Fibroblast of the aortic adventitia (primary cell): ENCODE measurements around the gene PPP3R1.

DNA sequence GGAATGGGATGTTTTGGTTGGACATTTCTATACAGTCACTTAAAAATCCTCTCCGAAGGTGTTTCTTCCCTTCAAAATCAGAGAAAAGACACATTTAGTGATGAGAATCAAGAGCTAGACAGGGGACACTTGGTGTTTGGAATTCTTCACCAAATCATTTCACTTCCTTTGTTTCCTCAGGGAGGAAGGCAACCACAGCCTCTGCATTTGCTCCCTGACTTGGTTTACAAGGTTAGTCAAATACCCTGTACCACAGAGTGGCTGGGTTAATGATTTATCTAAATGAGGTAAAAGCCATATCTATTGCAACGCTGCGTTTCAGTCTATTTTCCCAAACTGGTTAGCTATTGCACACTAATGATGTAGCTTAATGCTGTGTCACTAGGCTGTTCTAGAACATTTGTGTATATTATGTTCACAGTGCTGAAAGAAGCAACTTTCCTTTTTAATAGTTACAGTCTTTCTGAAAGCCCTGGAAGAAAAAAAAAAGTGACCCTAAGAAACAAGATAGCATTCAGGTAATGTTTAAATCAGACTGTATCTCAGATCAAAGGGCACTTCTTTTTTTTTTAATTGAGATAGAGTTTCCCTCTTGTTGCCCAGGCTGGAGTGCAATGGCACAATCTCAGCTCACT lies 40.7 kb upstream of the RAB1A start:
- CAGE, long polyA plus RNA, result no peak

- CAGE, long polyA plus RNA, result no peak
Observed at GRCh38 chr2:65227005-65227278, 689 bp upstream of the ACTR2 start.

DNA sequence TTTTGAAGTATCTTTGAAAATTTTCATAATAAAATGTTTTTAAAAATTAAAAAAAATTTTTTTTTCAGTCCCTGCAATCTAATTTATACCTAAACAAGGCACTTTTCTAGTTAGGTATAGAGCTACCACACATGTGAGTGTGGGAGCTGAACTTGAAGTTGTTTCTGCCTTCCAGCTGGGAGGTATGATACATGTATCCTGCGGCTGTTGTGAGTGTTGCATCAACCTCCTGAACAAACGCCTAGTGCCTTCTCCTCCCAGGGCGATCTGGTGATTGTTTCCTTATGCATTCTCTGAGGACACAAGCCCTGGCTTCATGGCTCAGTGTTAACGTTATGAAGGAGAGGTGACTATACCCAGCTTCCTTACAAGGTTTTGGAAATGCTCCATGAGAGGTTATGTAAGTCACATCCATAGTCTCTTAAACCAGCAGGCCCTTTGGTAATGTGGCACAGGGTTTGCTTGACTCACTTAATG lies 64.9 kb downstream of the SPRED2 start:
- CAGE, long polyA plus RNA, result no peak

DNA sequence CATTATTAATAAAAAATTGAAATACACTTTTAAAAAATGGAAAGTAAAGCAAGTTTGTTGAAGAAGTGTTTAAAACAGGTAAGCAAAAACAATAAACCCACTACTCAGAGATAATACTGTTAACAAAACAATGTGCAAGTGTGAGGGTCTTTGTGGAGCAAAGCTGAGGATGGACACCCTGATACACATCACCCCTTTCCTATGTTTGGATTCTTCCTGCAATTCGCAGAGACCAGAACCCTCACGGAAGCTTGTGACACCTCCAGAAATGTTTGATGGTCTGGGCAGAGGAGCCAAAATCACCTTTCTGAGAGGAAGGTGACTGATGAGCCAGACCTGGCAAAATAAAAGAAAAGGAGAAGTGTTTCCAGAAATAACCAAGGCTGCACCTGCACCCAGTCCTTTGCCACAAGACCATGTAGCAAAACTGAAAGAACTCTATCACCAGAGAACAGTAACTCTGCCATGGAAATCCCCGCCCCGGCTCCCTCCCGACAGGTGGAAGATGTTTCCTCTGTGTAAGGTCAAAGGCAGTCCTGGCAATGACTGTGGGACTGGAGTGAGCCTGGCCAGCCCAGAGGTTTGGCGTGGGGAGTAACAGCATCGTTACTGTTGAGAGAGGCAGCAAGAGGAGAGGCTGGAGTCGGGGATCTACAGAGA lies 42.4 kb downstream of the SPRED2 start:
- CAGE, long polyA plus RNA, result no peak

DNA sequence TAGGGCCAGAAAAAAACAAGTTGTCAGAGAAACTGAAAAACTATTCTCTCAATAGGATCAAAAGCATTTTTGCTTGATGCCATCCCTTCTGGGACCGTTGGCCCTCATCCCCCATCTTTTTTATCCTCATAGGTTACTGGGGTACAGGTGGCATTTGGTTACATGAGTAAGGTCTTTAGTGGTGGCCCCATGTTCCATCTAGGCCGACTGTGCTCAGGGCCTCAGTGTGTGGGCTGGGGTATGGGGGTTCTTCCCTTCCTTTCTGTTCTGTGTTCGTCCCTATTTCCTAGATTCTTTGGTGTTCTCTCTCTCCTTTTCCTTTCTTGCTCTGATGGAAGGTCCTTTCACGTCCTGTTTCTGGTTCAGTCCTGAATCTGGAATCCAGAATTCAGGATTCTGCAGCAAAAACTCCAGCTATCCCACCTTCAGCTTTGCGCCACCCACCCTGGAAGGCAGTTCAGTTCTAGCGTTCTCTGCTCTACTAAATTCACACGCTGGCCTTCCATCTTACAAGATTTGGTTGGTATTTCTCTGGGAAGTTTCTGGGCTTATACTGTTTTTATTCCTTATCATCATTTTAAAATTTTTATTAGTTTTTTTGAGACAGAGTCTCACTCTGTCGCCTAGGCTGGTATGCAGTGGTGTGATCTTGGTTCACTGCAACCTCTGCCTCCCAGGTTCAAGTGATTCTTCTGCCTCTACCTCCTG lies 31.9 kb downstream of the SPRED2 start:
- CAGE, long polyA plus RNA, result no peak

DNA sequence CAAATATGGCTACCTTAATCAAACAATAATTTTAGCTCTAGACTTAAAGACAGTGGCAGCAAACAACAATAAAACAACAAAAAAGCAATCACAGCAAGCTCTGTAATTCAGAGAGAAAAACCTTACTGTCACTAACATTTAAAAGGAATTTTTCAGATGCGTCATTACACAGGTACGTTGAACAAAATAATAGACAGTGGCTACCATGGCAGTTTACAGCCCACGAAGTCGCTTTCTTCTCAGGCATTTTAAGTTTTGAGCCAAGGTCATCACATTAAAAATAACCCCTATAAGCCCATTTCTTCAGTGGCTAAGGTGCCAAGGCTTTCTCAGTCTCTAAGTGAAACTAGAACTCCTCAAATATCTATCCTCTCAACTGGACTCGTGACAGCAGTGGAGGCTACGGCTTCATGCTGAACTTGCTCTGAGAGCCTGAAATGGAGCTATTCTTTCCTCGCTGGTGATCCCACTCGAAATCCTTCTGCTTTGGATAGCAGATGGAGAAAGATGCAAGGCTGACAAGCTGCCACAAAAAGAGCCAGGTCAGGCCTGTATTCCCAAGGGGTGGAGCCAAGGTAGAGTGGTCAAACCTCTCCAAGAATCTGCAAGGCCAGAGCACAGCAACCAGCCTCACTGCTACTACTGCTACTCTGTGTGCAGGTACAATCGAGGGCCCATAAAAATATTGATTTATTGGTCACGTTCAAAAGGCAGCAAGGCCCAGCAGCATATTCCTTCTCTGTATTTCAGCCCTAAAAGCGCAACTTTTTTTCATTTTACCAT lies 2.8 kb downstream of the SPRED2 start:
- CAGE, long polyA plus RNA, result no peak

DNA sequence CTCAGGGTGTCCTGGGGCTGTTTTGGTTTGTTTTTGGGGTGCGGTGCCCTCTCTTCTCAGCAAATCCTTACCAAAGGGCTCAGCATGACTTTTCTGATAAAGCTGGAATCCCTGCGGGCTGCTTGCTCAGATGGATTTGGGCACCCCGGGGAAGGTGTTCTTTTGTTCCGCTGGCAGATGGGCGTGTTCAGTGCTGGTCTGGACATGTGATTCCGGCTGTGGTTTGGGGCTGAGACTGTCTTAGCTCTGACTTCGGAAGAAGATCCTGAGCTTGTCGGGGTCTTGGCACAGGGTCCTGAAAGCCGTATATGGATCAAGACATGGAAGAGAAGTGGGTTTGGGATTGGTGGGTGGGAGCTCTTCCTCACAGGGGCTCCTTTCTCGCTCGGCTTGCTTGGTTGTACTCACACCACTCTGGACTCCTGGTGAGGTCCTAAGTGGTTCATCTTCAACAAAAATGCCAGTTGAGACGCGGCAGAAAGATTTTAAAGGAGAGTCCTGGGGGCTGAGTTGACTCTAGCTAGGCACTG lies 134.3 kb upstream of the SPRED2 start:
- CAGE, long polyA plus RNA, result no peak

GRCh38 chr2:66433297-66433781 lies 1.6 kb upstream of the MEIS1 start:
- CAGE, long polyA plus RNA, result no peak

GRCh38 chr2:66582113-66582604 lies 147.2 kb downstream of the MEIS1 start:
- CAGE, long polyA plus RNA, result no peak

DNA sequence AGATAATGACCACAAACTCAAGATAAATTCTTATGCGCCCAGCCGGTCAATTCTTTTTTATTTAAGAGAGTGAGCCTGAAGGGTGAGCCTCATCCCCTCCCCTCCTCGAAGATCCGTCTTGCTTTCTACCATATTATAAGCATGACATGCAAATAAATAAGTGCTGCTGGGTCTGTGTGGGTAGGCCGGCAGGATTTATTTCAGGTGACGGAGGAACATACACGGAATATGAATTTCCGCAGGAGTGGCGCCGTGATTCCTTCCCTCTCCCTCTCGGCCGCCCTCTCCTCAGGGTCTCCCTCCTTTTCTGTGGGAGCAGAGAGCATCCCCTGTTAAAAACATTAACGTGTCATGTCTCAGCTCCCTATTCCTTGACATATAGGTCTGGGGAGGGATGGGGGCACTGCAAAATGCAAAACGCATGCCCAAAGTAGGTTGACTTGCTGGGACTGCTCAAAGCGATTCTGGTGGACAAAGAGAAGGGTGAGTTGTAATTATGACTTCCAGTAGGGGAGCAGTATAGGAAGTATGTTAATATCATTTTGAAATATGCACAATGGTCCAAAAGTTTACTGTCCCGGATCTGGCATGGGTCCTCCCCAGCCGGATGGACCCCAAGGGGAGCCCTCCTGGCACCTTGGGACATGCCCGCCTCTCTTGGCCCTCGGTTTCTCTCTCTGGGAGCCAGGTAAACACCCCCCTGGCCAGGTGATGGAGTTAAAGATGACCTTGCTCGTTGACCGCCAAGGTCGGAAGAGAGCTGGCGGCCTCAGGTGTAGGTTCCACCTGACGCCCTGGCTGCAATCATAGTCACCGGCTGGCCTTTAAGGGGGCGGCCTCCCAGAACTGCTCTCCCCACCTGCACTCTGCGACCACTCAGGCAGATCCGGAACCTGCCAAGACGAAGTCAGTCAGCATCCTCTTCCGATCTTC lies 147.9 kb downstream of the MEIS1 start:
- CAGE, long polyA plus RNA, result no peak

- CAGE, long polyA plus RNA, result no peak
Observed at GRCh38 chr2:66583538-66584064, 148.7 kb downstream of the MEIS1 start.

- CAGE, long polyA plus RNA, result no peak
Observed at GRCh38 chr2:67260476-67261446, 136.4 kb upstream of the ETAA1 start.

DNA sequence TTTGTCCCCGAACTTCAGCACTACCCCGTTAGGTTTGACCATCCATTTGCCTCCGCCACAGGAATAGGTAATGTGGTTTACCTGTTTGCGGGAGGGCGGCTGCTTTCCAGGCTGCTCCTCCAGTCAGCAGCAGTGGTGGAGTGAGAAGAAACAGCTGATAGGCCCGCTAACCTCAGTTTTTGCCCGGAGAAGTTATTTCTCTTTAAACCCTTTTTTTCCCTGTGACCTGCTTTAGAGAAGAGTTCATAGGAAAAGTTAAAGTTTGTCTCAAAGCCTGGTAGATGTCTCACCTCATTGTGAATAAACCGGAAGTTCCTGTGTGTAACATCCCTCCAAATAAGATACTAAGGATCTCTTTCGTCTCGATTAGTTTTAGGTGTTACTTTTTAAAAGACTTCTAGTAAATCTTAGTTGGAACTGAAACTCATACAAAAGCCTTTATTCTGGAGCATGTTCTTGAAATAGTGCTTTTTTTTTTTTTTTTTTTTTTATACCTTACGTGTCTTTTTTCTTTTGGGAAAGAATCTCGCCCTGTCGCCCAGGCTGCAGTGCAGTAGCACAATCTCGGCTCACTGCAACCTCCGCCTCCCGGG lies 802 bp downstream of the ETAA1 start:
- CAGE, long polyA plus RNA, result no peak

- CAGE, long polyA plus RNA, result no peak
Observed at GRCh38 chr2:67561352-67562140, 164.4 kb downstream of the ETAA1 start.

DNA sequence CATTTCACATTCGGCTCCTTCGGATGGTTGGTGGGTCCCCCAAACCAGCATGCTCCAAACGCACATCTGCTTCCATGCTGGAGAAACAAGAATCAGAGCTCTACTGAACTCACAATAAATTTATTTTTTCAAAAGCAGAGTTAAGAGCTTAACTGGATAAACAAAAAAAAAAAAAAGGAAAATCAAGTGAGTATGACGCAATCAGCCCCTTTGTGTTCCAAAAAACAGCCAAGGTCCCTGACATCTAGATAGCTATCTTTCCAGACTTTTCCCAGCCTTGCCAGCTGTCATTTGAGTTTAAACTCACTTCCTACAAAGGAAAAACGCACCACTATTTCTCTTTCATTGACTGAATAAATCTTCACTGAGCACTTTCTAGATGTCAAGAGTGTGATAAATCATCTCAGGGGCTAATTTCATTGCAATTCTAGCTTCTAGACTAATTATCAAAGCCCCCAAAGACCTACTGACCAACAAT lies 290.0 kb downstream of the C1D start:
- CAGE, long polyA plus RNA, result no peak

GRCh38 chr2:68201523-68202097 lies 43.9 kb downstream of the PNO1 start:
- CAGE, long polyA plus RNA, result no peak

GRCh38 chr2:68230366-68231741 lies 21.5 kb downstream of the PPP3R1 start:
- CAGE, long polyA plus RNA, result no peak

DNA sequence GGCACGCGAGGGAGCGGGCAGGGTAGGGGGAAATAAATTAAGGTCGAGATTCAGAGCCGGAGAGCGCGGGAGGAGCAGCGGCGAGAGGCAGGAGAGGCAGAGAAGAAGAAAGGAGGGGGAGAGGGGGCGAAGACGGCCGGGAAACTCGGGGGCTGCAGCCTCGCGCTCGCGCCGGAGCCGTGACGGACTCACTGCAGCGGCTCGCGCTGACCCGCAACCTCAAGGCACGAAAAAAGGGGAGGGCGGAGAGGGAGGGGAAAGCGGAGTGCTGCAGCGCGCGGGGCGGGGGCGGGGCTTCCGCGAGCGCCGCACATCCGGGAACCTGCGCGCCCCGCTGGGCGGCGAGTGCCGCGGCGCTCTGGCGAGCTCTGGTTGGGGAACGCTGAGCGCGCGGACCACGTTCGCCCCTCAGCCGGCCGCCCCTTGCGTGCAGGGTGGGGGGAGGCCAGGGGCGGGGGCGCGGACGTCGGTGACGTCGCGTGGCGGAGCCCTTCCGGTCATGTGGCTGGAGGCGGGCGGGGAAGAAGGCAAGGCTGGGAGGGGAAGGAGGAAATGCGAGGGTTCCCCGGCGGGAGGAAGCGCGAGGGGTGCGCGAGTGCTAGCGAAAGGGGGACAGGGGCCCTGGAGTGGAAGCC lies at the start of gene PPP3R1:
Gene PPP3R1, minus strand, starts transcription at position 228 of the 635 bp plus-strand sequence.
- CAGE, long polyA plus RNA, result no peak

DNA sequence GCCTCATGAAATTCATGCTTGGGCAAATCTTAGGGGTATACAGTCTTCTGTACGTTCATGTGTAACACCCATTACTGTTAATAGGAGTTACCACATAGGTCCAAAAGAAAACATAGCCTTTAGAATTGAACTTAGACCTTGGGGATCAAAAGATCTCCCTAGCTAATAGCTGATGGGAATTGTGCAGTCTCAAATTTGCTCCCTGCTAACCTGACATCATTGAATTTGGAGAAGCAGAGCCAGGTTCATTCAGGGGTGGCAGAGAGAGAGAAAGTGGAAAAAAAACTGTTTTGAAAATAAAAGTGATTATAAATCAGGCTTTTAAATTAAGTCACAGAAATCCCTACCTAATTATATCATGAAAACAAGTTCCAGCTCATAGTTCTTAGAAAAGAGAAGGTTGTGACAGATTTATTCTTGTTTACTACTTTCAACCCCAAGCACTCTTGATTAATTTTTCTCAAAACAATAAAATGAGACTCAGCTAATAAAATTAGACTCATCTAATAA lies 28.1 kb upstream of the PPP3R1 start:
- CAGE, long polyA plus RNA, result no peak

- CAGE, long polyA plus RNA, result no peak
Observed at GRCh38 chr2:68287395-68287885, 32.3 kb downstream of the CNRIP1 start.